ENCODE results near the gene ARSG.

GRCh38 chr17:68199677-68200131 is 48.1 kb upstream of the AMZ2 start:
- CAGE, long polyA plus RNA, result no peak
- RRBS, result no CpG with 5 or more reads among the region's 17 CpGs

DNA sequence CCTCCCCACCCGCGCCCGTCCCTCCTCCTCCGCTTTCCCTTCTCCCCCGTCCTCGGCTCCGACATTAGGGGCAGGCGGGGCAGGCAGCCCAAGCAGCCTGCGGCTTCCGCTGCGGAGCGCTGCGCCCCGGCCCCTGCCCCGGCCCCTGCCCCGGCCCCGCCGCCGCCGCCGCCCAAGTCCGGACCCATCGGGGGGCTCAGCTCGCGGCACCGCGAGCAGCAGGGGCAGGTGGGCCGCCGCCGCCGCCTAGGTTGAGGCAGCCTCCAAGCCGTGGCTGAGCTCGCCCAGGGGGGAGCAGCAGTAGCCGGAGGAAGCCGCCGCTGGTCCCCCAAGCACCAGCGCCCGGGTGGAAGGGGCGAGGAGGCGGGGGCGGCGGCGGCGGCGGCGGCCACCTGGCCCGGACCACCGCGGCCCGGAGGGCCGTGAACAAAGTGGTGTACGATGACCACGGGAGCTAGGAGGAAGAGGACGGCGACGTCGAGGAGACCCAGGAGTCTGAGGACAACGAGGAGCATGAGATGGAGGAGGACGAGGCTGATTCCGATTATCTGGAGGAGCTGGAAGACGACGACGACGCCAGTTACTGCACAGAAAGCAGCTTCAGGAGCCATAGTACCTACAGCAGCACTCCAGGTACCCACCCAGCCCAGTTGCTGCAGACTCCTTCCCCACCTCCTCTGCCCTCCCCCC is 42.1 kb upstream of the AMZ2 start:
- CAGE, long polyA plus RNA, result no peak
- RRBS, result 2% methylated on average over 14 of the region's 64 CpGs

GRCh38 chr17:68222548-68223103 is 25.2 kb upstream of the AMZ2 start:
- CAGE, long polyA plus RNA, result no peak
- RRBS, result no CpG with 5 or more reads among the region's 10 CpGs

GRCh38 chr17:68291012-68291638 is at the start of gene ARSG:
ARSG (plus strand) TSS chr17:68291495.
- CAGE, long polyA plus RNA, result no peak
- RRBS, result 1% methylated on average over 36 of the region's 70 CpGs

- CAGE, long polyA plus RNA, result no peak
- RRBS, result no CpG with 5 or more reads among the region's 9 CpGs
Measured at GRCh38 chr17:68498428-68499176, 13.6 kb upstream of the PRKAR1A start.

- CAGE, long polyA plus RNA, result no peak
- RRBS, result no CpG with 5 or more reads among the region's 8 CpGs
Measured at GRCh38 chr17:68514683-68515246, 2.5 kb downstream of the PRKAR1A start.

DNA sequence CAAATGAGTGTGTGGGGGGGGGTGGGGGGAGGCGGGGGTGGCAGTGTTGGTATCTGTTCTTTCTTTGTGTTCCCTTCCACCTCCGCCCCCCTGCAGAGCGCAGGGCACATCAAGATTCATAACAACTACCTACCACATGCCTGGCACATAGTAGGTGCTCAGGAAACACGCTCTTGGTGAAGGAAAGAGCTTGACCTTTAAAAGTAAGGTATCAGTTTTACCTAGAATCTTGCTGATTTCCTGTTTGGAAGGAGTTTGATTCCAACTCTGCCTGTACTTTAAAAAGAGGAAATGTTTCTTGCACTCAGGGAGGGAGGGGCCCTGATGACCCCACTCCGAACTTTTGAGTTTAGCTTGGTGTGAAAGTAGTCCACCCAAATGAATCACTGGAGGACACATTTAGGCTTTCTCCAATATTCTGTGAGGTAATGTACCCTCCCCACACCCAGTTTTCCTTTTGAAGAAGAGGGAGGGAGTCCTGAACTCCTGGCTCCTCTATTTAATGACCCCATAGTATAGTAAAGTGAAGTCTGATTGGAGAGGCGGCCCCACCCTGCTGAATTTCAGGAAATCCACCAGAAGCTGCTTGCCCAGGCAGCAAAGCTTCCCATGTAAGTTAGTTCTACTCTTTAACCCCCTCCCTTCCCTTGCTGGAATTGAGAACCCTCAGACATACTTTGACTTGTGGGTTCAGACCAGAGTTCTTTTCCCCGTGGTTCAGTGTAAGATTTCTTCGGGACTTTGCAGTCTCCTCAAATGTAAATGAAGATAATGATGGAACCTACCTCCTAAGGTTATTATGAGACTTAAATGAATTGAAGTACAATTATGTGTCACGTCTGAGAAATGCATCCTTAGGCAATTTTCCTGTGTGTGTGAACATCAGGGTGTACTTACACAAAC is 674 bp upstream of the FAM20A start:
- CAGE, long polyA plus RNA, result no peak
- RRBS, result no CpG with 5 or more reads among the region's 9 CpGs

DNA sequence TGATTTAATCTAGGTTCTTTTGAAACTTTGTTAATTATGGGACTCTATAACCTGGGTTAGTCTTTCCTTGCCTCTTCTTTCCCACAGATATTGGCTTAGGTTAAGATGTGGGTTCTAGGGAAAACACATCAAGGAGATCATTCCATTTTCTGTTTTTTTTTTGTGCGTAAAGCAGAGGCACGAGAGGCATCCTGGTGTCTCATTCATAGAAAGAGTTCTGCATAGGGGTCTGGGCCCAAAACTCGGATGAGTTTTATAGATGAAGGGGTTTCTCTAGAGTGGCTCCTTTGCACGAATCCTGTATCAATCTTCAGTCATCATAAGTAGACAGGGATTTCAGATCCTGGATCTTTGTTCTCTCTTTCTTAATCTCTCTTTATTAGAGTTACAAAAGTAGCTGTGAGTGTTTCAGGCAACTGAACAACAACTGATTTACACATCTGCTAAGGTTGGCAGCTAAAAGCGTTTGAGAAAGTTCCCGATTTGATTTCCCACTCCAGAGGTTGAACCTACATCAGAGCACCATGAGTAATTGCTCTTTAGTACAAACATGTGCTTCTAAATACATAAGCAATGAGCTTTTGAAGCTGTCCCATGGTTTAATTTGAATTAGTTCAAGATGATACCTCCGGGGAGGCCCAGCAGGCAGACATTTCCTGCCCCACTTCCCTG is 175.8 kb upstream of the FAM20A start:
- CAGE, long polyA plus RNA, result no peak
- RRBS, result no CpG with 5 or more reads among the region's 7 CpGs

DNA sequence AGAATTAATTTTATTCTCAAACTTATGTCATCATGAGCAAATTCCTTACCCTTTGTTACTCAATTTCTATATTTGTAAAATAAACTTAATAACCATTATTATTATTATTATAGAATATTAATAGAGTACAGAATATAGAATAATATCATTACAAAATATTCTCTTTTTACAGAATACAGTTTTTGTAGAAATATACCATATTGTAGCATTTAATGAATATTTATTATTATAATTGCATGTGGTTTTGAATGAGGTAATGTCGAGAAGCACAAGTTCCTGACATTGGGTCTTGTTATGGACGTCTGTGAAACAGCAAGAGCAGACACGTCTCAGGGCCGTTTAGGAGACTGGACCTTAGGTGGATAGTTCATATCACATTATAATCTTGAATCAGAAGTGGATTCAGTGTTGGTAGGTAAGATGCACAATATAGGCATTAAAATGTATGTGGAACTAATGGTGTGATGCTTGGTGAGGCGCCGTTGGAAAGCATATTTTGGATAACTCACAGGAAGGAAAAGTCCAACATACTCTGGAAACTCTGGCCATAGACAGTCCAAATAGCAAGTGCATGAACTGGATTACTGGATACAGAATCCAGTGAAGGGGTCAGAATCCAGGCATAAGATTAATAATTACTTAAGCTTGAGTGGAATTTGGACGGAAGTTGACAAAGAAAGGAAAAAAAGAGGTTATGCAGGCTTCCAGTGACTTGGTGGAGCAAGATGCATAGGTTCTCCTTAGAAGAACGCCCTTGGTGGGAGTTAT is 17.3 kb downstream of the ABCA8 start:
- CAGE, long polyA plus RNA, result no peak
- RRBS, result no CpG with 5 or more reads among the region's 8 CpGs

GRCh38 chr17:68990722-68991510 is 35.7 kb upstream of the ABCA8 start:
- CAGE, long polyA plus RNA, result no peak
- RRBS, result no CpG with 5 or more reads among the region's 8 CpGs

DNA sequence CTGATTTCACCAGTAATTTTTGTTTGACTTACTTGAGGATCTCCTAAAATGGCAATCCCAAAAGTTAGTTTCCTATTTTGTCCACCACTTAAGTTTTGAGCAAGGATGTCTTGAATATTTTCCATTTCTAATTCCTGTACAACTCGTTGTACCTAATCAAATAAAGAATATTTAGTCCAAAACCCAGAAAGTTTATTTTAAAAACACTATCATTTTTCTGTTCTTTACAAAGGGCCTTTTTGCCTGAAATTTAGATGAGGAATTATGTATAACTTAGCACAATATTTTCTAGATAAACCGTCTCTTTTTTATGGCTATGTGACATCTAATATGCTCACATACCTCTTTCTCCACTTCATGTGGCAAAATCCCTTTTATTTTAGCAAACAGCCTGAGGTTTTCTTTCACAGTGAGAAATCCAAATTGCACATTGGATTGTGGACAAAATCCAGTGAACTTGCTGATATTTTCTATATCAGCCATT is 33.4 kb downstream of the ABCA9 start:
- CAGE, long polyA plus RNA, result no peak
- RRBS, result no CpG with 5 or more reads among the region's 2 CpGs

GRCh38 chr17:69084840-69085476 is 24.2 kb upstream of the ABCA9 start:
- CAGE, long polyA plus RNA, result no peak
- RRBS, result no CpG with 5 or more reads among the region's 13 CpGs

- CAGE, long polyA plus RNA, result no peak
- RRBS, result no CpG with 5 or more reads among the region's 1 CpG
Measured at GRCh38 chr17:69654797-69655384, 240.4 kb downstream of the MAP2K6 start.

GRCh38 chr17:69907629-69907797 is 167.5 kb upstream of the KCNJ16 start:
- CAGE, long polyA plus RNA, result no peak
- RRBS, result no CpG with 5 or more reads among the region's 3 CpGs

- CAGE, long polyA plus RNA, result no peak
- RRBS, result no CpG with 5 or more reads among the region's 4 CpGs
Measured at GRCh38 chr17:70074232-70074636, 791 bp upstream of the KCNJ16 start.

- CAGE, long polyA plus RNA, result no peak
- RRBS, result no CpG with 5 or more reads among the region's 3 CpGs
Measured at GRCh38 chr17:70756284-70756483, 586.9 kb downstream of the KCNJ2 start.

- CAGE, long polyA plus RNA, result no peak
- RRBS, result no CpG with 5 or more reads among the region's 5 CpGs
Measured at GRCh38 chr17:71938718-71938954, 182.2 kb upstream of the SOX9 start.

GRCh38 chr17:72397888-72398313 is 277.1 kb downstream of the SOX9 start:
- CAGE, long polyA plus RNA, result no peak
- RRBS, result no CpG with 5 or more reads among the region's 7 CpGs

GRCh38 chr17:72410802-72411554 is 290.2 kb downstream of the SOX9 start:
- CAGE, long polyA plus RNA, result no peak
- RRBS, result no CpG with 5 or more reads among the region's 13 CpGs

DNA sequence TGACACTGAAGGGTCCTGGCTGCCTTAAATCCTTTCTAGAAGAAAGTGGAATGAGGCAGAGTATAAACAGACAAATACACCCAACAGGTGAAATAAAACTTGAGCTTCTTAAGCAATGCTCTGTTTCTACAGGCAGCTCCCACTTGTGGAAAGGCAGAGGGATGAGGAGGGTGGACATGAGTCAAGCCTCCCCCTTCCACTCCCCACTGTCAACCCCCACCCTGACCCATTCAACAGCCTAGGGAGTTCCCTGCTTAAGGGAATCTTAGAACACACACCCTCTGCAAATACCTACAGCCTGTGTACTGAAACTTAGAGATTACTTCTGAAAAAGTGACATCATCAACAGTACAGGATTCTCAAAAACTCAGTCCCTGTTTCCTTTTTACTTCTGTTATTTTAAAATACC is 345.3 kb downstream of the SOX9 start:
- CAGE, long polyA plus RNA, result no peak